Progenitor cell of endocrine pancreas (in vitro differentiated cells): ENCODE measurements around a stretch of chr4.

- PRO-cap = no peak
These were observed 77.2 kb downstream of the SORBS2 start for GRCh38 chr4:185734613-185735403.

- PRO-cap = no peak
These were observed 121.1 kb upstream of the SORBS2 start for GRCh38 chr4:185932799-185933700.

DNA sequence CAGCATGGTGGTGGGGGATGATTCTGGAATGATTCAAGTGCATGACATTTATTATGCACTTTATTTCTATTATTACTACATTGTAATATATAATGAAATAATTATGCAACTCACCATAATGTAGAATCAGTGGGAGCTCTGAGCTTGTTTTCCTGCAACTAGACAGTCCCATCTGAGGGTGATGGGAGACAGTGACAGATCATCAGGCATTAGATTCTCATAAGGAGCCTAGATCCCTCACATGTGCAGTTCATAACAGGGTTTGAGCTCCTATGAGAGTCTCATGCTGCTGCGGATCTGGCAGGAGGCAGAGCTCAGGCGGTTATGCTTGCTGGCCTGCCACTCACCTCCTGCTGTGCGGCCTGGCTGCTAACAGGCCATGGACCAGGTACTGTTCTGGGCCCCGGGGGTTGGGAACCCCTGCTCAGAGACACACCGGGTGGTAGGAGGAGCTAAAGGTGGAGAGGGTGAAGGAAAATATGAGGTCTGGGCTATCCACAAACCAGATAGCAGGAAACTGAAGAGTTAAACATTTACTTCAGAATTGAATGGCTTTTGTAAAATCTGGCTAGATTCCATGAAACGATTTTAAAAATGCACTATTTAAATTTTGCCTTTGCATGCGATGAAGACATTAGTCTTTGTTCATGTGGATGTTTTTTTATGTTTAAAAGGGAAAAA, 5.9 kb upstream of the F11 start:
- PRO-cap = no peak

DNA sequence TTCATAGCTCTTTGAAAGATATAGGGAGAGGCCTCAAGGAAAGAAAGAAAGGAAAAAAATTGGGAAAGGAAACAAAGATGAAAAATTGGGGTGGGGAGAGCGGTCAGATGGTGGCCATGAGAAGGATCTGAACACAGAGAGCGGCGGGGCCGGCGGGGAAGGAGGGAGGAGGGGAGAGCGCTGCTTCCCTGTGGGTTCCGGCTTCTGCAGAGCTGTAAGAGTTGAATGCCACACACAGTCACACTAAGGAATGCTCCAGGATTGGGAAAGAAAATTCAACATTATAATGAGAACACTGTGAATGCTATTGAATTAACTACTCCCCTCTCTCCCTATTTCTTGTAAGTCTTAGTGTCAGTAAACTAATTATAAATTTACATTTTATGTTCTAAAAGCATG, 728 bp downstream of the F11 start:
- PRO-cap = no peak

GRCh38 chr4:186500766-186501532, 54.4 kb downstream of the MTNR1A start:
- PRO-cap = no peak

GRCh38 chr4:186569864-186570775, 14.8 kb upstream of the MTNR1A start:
- PRO-cap = no peak

DNA sequence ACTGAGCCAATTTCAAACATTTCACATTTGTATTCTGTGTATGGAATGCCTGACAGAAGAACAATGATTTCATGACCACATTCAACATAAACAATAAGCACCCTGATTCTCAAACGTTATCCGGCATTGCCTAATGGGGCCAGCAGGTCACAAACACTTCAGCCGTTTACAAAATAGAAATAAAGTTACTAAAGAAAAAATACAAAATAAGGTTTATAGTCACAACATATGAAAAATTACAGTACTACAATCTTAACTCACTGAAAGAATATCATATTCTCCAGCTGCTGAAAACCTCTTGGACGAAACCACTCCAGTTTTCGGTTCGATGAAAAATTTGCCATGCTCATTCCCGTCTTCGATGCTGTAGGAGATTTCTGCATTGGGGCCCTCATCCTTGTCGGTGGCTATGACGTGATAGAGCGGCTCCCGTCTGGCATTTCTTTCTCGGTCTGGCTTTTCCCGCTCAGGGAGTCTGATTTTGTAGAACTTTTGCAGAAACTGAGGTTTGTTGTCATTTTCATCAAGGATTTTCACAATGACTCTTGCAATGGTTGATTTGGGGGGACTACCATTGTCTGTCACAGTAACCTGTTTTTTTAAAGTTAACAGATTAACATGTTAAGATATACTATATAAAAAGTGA, 81.1 kb upstream of the MTNR1A start:
- PRO-cap = no peak

- PRO-cap = no peak
These were observed 16.9 kb downstream of the FAT1 start for GRCh38 chr4:186706732-186707249.

GRCh38 chr4:186709276-186710114, 14.2 kb downstream of the FAT1 start:
- PRO-cap = no peak

DNA sequence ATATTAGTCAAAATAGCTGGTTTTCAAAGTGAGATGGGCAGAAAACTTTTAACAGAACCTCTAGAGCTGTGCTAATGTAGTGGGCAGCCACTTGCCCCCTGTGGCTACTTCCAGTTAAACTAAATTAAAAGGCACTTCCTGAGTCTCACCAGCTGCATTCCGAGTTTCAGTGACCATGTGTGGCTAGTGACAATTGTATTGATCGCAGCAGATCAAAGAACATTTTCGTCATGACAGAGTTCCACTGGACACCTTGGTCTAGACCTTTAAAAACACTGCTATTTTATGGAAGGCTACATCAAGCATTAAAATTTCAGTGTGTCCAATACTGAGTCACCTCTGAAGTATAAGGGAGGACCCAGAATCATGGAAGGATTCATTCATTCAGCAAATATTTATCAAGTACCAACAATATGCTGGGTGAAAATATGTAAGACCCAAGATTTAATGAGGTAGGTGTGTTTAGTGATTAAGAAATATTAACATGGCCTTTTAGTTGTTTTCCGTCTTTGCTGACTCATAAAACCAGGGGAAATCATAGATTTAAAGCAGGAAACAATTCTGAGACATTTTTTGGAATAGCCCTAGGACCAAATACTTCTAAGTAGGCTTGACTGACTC, 5.1 kb upstream of the FAT1 start:
- PRO-cap = no peak

DNA sequence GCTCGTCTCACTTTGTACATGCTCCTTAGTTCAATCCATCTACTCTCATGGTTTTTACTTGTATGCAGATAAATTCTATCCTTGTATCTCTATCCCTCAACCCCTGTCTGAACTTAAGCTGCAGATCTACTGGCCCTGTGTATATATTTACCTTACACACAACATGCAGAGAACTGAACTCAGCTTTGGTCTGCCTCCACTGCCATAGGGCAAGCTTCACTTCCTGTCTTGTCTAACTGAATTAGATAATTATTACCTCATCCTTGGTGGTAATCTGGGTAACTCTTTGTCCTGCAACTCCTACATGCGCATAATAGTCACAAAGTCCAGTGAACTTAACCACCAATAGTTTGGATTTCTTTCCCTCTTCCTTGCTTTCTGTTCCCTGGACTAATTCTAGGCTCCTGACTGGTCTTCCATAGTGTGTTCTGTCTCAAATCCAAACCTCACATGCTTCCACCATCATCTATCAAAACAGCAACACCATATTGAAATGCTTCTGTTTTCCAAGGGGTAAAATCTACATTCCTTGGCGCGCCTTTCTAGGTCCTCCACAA, 32.2 kb upstream of the FAT1 start:
- PRO-cap = no peak

DNA sequence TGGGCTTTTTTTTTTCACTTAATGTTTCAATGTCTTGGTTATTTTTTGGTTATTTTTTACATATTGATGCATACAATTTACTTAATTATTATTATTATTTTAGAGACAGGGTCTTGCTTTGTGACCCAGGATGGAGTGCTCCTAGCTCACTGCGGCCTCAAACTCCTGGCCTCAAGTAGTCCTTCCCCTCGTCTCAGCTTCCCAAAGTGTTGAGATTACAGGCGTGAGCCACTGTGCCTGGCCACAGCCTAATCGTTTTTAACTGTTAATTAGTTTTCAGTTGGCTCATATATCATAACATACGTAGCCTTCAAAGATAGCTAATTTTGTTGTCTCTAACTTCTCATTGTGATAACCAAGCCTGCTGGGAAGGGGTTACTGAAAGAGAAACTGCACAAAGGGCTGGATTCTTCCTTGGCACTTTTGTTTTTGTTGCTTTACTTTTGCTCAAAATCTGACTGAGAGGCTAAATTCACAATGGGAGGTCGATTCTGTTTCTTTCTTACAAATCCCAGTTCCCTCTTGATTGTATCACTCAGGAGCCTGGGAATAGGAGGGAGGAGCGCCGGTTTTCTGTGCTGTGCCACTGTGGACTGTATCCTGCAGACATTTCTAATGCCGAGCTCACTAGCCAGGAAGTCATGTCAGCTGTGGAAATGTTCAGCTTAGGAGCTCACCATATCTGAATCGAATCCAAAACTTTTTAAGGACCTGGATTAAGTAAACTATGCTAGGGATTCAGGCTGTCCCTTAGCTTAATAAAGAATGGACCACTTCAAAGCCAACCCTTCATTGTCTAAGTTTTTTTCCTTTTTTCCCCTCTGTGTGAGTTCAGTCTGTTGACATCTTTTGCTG, 120.4 kb upstream of the FAT1 start:
- PRO-cap = no peak

- PRO-cap = no peak
These were observed 178.1 kb upstream of the FAT1 start for GRCh38 chr4:186901728-186902160.

- PRO-cap = no peak
These were observed 261.2 kb downstream of the TRIML1 start for GRCh38 chr4:188400288-188401088.

DNA sequence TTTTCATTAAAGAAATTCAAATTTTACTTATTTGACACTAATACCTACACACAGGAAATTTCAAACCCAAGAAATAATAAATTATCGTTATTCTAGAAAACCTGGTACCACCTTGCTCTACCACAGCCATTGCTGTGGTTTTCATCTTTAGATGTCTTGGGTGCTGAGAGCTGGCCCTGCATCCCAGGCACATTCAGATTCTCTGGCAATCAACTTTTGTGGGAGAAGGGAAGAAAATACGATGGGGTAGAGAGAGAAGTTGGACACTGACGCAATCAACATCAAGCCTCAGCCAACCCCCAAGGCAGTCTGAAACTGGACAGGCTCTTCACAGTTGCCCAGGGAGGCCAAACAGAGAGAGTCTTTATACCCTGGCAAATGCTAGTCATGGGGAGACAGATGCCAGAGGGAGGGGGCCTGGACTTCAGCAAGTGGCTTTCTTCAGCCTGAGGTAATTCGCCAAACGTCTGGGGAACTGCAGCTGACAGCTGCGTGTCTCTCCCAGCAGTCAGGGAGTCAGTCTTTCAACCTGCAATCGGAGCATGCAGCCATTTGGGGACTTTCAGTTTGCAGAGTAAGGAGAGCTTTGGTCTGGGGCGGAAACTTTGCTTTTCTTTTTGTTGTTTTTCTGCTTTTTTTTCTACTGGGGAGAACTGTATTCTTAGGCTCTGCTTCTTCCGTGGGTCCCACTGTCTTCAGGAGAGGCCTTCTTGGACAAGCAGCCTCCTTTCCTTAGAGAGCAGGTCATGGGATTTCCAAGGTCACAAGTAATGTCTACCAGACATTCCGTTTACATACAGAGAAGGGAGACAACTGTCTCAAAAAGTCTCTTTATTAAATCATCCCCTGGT, 521.6 kb downstream of the TRIML1 start:
- PRO-cap = no peak

GRCh38 chr4:188738079-188738822, 599.0 kb downstream of the TRIML1 start:
- PRO-cap = bidirectional peak, plus-strand start at chr4:188738549, minus-strand start at chr4:188738594

DNA sequence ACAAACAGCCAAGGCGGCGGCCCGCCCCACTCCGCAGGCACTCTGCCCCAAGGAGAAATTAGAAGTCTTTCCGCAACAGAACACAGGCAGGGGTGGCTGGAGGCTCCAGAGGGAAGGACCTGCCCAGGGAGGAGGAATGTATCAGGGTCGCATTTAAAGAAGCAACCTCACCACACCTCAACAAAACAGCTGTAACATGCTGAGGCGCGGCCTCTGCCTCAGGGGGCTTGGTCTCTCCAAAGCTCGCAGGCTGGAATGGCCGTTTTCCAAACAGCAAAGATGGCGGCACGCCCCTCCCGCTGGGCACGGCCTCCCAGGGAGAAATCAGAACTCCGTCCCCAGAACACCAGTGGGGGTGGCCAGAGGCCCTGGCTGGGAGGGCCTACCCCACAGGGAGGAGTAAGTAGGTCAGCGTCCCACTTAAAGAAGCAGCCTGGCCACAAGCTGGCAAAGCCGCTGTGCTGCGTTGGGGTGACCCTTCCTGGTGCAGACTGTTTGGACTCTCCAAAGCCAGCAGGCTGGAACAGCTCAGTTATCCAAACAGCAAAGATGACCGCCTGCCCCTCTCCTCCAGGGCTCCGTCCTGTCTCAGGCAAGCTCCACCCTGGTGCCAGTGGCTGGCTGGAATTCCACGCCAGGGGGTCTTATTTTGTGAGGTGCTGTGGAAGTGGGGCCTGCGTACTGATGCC, 862.7 kb downstream of the TRIML1 start:
- PRO-cap = no peak

- PRO-cap = no peak
These were observed 101.8 kb upstream of the FRG1 start for GRCh38 chr4:189838719-189839509.